Mucosa of descending colon (tissue), 1 donor: ENCODE results near the genes ANKRD9 and TNFAIP2.

- PRO-cap, result no peak
Observed at GRCh38 chr14:102362005-102362456, 659 bp downstream of the CINP start.

DNA sequence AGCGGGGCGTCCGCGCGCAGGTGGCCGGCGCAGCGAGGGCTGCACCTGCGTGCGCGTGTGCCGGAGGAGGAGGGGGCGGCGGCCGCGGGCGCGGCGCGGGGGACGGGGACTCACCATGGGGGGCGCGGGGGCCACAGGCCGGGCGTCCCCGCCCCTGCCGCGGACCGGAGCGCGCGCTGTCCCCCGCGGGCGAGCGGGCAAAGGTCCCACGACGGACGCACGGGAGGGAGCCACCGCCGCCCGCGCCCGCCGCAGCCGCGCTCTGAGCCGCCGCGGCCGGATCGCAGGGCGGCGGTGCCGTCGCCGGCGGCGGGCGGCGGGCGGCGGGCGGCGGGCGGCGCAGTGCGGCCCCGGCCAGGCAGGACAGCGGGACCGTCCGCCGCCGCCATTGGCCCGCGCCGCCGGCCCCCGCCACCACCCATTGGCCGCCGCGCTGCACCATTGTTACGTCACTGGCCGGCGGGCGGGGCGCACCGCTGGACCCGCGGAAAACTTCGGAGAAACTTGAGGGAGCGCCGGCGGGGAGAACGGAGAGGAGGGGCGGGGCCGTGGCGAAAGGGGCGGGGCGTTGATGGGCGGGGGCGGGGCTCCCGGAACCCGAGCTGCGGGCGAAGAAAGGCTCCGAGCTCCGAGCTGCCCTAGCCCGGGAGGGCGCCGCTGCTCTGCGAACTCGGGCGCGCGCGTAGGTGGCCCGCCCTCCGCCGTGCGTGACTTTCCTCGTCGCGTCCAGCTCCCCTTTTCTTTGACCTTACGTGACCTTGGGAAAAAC is at the start of gene ANKRD9:
Gene ANKRD9, minus strand, starts transcription at position 362 of the 769 bp plus-strand sequence.
- PRO-cap, result bidirectional peak, plus-strand start at position 641 of the sequence, minus-strand start at position 390 of the sequence

DNA sequence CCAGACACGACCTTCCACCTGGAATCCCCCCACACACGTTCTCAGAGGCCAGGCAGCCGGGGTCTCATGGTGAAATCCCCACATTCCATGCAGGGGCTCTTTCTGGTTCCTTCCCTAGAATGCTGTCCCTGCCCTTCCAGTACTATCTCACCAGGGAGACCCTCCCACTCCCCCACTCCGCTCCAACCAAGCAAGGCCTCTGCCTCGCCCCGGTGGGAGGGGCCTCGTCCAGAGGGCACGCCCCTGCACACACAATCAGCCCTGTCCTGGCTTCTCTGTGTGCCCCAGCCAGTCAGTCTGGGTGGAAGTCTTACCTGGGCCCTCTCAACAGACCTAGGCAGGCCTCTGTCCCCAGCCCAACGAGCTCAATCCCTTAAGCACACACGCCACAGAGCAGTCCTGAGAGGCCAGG is 1.2 kb upstream of the ANKRD9 start:
- PRO-cap, result bidirectional peak, plus-strand start at position 291 of the sequence, minus-strand start at position 121 of the sequence

DNA sequence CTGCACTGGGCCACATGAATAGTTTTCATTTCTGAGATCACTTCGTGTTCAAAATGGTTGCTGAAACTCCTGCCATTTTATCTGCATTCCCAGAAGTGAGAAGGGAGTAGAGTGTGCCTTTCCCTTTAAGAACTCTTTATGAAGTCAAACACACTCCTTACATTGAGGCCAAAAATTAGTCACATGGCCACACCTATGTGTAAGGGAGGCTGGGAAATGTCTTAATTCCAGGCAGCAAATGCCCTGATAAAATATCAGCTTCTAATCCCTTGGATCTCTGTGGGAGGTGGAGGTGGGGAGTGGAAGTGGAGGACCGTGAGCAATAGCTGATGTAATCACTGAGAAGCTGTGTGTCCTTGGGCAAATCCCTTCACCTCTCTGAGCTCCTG is 22.6 kb upstream of the ANKRD9 start:
- PRO-cap, result unidirectional peak, minus-strand start at position 138 of the sequence

DNA sequence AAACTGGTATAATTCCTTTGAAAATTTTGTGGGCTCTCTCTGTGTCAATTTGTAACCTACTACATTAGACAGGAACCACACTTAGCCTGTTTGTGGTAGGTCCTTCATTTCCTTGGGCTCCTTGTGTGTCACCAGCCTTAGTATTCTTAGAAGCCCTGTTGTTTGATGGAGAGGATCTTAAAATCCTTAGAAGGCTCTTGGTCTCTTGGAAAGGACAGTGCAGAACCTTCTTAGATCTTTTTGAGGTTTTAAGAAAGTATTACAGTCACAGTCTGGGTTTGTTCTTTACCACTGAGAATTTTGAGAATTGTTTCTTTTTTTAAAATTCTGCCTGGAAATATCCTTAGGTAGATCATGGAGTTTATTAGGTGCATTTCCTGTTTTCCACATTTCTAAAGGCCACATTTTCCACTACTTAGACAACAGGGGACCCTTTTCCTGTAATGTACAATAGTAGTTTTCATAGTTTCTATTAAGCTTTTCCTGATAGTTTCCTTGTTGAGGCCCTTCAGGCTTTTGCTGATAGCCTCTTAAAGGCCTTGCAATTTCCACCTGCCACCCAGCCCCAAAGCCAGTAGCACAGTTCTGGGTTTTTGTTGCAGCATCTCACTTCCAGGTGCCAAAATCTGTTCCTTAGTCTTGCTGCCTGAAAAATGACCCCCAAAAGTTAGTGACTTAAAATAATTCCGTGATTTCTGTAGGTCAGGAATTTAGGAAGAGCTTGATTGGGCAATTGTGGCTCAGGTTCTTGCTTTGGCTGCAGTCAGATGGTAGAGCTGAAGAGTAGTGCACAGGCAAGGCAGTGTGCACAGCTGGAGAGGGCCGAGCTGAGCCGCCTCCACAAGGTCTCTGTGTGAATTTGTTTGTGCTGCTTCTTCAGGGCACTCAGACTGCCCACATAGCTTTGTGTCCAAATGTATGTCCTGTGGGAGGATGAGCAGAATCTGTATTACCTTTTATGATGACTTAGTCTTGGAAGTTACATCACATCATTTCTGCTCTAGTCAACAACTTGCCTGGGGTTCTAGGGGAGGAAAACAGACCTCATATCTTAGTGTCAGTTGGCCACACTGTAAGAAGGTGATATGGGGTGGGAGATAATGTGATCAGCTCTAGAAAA is 53.0 kb downstream of the RCOR1 start:
- PRO-cap, result no peak

- PRO-cap, result no peak
Observed at GRCh38 chr14:102714150-102714750, 63.0 kb upstream of the TRAF3 start.

- PRO-cap, result unidirectional peak, minus-strand start at chr14:102778879
Observed at GRCh38 chr14:102778771-102778988, 1.4 kb downstream of the TRAF3 start.

DNA sequence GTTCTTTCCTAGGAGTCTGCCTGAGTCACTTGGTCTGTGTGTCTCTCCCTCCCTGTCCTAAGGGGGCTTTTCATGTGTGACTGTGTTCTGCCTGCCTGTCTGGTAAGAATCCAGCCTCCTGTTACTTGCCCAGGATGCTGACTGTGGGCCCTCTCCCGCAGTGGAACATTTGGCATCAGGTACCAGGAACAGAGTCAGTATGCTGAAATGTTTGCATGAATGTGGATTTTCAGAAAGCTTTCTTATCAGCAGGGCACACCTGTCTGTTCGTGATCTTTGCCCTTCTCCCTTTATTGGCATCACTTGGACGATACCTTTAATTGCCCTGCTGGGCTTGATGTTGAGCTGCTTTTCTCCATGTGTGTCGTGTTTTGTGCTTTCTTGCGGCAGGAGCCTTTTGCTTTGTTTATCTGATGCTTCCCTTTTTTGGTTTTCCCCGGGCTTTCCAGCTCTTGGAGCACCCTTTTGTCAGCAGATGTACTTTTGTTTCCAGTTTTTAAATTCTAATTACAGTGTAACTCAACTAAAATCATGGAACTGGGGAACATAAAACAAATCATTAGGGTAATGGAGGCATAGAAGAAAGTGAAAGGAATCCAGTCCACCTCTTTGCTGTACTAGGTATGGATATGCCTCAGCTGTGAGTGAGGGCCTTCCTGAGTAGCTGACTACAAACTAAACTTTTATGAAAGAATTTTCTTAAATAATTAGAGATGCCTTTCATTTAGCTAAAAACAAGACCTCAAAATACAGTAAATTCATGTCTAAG is 72.5 kb downstream of the TRAF3 start:
- PRO-cap, result bidirectional peak, plus-strand start at position 319 of the sequence, minus-strand start at position 201 of the sequence

DNA sequence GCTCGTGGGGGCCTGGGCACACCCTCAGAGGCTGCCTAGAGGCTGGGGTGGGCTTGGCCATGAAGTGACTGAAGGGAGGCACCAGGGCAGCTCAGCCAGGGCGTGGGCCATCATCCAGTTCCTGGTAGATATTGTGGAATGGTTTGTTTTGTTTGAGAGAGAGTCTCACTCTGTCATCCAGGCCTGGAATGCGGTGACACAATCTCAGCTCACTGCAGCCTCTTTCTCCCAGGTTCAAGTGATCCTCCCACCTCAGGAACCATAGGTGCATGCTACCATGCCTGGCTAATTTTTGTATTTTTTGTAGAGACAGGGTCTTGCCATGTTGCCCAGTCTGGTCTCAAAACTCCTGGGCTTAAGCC is 43.3 kb upstream of the AMN start:
- PRO-cap, result no peak

GRCh38 chr14:102893413-102894256 is 28.8 kb upstream of the AMN start:
- PRO-cap, result no peak

DNA sequence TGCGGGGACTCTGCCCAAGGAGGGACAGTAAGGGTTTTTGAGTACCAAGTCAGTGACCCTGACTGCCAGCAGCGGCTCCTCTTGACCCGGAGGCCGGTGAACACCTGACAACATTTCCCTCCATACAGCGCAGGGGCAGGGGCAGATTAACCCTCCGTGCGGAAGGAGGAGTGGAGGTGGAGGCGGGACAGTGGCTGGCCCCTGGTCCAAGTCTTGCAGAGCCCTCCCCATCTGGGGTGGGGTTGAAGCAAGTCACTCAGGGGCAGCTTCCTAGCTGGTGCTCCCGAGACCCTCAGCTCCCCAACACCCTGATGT is 7.2 kb upstream of the AMN start:
- PRO-cap, result no peak

- PRO-cap, result bidirectional peak, plus-strand start at chr14:102923507, minus-strand start at chr14:102923433
Observed at GRCh38 chr14:102923194-102923560, 714 bp downstream of the AMN start.

DNA sequence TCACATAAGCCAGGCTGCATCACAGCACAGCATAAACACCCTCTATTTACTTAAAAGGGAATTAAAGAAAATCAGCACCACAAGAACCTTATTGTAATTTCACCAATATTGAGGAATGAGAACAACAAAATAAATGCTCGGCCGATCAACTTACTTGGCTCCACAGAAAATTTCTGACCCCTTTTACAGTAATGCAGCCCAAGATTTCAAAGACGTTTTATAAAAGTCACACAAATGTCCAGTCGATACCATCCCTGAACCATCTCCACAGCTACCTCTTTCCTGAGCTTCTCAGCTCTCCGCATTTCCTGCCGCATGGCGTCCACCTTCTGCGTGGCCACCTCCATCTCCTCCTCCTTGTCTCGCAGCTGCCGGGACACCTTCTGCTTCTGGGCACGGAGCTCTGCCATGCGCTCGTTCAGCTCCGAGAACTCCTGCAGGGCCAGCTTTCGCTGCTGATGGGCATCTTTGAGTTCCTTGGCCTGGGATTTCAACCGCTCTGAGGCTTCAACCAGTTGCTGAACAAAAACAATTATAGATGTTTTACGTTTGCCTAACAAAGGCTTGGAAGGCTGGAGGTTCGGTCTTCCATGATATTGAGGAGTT is 49.3 kb downstream of the AMN start:
- PRO-cap, result no peak

- PRO-cap, result no peak
Observed at GRCh38 chr14:103014414-103015344, 42.7 kb downstream of the CDC42BPB start.

DNA sequence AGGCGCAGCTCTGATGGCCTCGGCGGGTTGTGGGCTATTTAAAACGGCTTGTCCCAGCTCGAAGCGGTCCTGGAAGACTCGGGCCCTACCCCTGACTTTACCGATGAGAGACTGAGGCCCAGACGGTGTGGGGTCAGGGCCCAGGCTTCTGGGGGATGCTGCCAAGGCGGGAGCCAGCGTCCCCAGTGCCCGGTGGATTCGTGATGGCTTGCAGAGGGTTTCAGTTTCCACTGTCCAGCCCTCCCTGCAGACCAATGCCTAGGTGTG is 654 bp upstream of the CDC42BPB start:
- PRO-cap, result no peak

GRCh38 chr14:103098147-103098472 is 3.6 kb downstream of the EXOC3L4 start:
- PRO-cap, result no peak

GRCh38 chr14:103122517-103123648 is at the start of gene TNFAIP2:
Gene TNFAIP2, plus strand, starts transcription at chr14:103123461.
- PRO-cap, result bidirectional peak, plus-strand start at chr14:103123319, minus-strand start at chr14:103123314; bidirectional peak, plus-strand start at chr14:103123461, minus-strand start at chr14:103123370

GRCh38 chr14:103123649-103124033 is 380 bp downstream of the TNFAIP2 start:
- PRO-cap, result no peak

GRCh38 chr14:103205537-103206475 is 82.5 kb downstream of the TNFAIP2 start:
- PRO-cap, result no peak

- PRO-cap, result no peak
Observed at GRCh38 chr14:103315935-103316290, 18.1 kb upstream of the EIF5 start.